H4 (cell line): ENCODE measurements around the gene DGKH.

- RAMPAGE, long total RNA = no peak
These were observed 50.7 kb downstream of the FOXO1 start for GRCh38 chr13:40615623-40616184.

DNA sequence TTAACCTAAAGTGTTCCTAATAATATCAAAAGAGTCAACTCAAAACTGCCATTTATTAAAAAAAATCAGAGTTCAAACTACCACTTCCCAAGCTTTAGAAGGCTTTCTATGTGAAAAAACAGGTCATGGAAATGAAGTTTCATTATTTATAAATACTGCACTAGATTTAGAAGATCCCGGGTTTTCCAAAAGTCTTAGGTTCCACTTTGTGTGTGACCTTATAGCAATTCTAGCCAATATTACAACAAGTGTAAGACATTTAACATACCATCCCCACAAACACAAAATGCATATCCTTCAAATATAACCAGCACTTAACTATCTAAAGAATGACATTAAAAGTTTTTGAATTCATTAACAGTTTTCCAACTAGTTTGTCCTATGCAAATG lies 4.2 kb downstream of the FOXO1 start:
- RAMPAGE, long total RNA = no peak

DNA sequence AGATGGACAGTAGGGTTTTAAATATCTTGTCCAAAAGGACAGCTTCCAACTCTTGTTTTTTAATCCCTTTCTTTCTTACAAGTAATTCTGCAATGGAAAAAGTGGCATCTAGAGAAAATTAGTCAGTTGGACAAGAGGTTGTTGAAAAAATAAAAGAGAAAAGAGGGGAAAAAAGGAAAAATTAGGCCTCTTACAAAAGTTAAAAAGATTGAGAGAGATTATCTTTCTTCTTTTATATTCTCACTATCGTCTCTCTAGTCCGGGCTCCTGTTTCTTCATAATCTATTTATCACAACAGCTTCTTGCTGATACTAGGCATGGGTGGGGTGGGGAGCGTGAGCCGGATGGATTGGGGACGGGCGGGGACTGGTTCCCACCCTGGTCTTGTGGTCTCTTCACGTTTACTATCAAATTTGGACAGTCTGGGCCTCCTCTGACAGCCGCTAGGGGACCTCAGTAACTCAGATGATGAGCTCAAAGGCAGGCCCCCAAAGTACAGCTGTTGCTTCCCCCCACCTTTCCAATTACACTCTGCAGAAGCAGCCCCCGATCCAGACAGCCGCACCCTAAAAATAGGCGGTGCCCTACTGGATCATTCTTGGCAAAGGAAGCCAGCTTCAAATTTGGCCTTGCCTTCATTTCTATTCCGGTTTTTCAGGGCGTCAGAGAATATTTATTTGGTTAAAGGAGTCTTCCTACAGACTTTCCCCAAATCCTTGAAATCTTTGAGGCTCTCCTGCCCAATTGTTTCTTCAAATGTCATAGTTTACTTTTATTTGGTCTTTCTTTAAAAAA lies 1.8 kb upstream of the FOXO1 start:
- RAMPAGE, long total RNA = no peak

DNA sequence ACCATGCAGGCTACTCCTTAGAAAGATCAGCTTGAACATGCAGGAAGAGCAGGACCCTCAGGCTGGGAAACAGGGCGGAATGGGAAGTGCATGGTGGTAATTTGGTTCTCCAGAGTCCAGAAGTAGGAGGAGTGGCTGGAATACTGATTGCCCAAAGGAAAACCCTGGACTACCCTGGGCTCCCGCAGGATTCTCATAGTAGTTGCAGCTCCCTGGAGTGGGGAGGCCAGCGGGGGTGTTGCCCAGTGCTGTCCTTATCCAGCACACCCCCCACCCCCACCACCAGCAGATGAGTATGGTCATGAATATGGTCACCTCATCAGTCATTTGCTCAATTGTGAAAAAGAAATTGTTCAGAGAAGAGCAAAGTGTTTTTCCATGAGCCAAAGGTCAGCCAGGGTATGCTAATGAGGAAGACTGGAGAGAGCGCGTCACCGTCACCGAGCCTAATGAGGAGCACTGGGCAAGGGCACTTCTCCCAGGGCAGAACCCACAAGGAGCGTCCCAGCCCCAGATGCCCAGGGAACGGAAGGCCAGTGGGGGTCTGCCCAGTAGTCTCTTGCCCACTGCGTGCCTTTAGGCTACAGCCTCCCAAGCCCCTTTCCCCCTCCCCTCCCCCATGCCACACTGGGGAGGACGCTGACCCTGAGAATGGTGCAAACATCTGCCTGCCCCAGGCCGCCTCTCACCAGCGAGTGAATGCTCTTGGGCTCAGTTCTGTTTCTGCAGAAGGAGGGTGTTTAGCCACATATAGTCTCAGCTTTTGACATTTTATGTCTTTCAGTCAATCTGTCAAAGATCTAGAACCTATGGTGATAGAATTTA lies 5.3 kb downstream of the SLC25A15 start:
- RAMPAGE, long total RNA = no peak

DNA sequence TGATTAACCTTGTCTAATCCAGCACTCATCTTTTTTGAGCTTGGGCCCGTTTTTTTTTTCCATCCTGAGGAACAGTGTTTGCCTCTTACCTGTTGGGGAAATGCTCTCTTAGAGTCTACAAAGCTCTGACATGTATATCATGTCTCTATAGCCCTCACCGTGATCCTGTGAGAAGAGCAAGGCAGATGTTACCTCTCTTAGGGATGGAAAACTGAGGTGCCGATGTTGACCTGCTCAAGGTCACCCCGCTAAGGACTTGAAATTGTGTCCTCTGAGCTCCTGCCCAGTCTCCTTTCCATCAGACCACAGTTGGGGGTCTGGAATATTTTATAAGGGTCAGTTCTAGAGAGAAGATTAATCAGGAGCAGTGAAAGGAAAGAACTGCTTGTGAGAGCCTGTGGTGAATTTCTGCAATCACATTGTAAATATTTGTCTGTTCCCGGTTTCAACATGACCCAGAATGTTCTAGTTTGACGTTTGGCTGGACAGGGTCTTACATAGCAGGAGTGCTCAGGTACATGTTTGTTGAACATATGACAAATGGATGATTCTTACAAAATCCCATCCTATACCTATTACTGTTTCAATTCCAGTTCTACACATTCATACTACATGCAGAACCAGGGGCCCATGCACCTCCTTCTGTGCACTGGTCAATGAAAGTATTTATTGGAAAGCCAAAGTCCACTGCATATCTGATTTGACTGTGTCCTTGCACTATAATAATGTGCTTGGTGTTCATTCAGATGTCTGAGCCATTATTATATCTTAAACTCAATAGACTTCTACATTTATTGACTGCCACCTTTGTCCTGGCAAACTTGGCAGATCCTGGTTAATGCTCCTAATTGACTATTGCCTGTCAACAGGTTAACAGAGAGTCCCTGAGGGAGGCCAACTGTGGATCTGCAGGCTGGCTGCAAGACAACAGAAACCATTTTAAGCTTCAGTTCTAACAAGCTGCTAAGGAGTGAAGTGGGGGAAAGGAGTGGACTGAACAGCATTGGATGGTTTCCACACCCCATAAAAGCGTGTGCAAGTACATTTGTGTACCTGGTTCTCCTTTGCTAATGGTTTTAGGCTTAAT lies 12.2 kb downstream of the SLC25A15 start:
- RAMPAGE, long total RNA = no peak

DNA sequence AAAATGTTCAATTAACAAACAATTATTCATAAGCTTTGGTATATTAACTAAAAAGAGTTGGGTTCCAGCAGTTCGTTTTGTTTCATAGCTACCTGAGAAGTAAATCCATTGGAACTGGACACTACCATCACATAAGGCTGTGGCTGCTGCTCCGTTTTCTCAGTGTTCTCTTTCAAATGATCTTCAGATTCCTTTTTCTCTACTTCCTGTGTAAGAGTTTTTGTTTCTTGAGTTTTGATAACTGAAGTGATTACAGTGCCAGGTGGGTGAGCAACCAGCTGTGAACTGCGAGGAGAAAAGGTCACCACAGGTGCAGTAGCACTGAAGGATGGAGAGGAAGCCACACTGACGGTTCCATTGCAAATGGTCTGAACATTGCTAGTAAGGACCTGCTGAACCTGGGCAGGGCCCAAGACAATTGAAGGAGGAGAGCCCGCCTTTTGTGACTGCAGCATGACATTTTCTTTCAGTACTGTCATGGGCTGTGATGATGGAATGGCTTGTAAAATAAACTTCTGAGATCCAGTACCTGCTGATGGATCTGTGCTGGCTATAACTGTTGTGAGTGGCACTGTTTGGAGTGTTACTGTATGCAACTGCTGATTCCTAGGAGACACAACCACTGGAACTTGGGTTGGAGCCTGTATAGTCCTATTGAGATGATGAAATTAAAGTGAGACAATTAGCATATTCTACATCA lies 85.6 kb downstream of the ELF1 start:
- RAMPAGE, long total RNA = no peak

DNA sequence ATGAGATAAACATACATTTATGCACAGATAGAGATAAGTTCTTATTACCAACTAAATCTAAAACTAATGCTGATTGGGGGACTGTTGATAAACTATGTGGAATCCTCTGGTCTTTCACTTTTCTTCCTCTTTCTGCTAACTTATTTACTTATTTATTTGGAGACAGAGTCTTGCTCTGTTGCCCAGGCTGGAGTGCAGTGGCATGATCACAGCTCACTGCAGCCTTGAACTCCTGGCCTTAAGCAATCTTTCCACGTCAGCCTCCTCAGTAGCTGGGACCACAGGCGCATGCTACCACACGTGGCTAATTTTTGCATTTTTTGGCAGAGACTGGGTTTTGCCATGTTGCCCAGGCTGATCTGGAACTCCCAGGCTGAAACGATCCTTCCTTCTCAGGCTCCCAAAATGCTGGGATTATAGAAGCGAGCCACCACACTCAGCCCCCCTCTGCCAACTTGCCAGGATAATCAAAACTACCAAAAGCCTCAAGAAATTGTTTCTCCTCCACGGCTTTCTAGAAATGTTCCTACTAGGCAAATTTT lies 77.5 kb downstream of the ELF1 start:
- RAMPAGE, long total RNA = no peak

- RAMPAGE, long total RNA = no peak
These were observed 2.4 kb upstream of the WBP4 start for GRCh38 chr13:41058733-41059510.

DNA sequence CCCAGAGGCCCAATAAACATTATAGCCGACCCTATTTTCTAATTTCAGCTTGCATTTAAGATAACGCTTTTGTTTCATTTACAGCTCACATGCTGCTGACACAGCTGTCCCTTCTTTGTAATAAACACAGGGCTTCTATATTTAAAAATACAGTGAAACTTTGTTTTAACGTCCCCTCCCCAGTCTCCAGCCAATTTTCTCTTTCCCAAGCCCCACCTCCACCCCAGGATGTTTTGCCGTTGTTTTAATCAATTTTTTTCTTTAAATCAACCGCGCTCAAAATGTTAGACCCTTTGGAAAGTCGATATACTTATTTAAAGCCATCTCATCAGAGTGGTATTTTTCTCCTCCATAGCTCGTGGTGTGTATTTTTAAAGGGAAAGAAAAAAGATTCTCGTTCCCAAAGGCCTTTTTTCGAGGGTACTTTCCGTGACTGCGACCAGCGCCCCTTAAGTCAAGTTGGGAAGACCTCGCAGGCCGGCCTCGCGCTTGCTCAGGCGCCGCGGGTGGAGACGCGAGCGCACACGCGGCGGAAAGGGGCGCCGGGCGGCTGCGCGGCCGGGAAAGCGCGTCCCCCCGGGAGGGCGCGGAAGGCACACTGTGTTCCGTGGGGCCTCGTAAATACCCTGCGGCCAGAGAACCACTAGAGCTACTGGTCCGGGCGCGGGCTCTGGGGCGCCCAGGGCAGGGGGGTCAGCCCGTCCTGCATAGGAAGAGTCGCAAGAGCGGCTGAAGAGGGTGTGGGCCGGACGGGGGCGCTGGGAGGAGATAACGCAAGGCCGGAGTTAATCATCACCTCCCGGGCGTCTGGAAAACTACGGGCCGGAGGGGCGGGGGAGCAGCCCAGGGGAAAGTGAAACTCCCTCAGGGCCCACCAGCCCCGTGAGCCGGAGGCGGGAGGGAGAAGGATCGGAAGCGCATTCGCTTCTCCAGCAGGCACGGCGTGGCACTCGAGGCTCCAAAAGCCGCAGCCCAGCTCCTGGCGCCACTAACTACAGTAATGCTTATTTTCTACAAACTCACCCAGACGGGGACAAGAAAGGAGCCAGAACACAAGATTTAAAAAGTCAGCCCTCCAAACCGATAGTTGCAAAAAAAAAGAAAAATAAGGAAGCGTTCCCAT lies 1.3 kb upstream of the WBP4 start:
- RAMPAGE, long total RNA = no peak

DNA sequence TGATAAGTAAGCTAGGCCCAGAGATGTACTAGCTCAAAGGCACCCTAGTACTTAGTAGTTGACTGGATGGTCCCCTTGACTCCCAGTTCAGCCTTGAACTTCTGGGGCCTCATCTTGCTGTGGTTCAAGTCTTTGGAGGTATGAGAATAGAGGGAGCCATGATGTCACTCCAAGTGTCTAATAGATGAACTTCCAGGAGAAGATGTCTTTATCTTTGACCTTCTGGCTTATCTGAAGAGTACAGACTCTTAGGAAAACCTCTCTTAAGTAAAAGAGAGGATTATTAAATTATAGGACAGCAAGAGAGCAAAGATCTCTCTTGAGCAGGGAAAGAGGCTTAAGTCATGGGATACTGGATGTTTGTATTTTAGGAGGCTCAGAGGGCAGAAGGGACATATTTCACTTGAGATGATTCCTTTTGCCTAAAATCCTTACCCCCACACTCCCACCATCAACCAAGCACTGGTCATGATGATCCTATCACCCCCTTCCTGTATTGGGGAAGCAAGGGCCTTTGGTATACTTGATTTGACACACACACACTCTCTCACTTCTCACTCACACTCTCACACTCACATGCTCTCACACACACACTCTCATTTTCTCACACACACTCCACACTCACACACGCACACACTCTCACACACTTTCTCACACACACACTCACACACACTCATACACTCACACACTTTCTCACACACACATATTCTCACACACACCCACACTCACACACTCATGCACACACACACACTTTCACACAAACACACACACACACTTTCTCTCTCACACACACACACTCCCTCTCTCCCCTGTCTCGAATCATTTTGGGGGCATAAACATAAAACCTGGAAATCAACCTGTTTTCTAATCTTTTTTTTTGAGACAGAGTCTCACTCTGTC lies 8.4 kb downstream of the RGCC start:
- RAMPAGE, long total RNA = no peak

DNA sequence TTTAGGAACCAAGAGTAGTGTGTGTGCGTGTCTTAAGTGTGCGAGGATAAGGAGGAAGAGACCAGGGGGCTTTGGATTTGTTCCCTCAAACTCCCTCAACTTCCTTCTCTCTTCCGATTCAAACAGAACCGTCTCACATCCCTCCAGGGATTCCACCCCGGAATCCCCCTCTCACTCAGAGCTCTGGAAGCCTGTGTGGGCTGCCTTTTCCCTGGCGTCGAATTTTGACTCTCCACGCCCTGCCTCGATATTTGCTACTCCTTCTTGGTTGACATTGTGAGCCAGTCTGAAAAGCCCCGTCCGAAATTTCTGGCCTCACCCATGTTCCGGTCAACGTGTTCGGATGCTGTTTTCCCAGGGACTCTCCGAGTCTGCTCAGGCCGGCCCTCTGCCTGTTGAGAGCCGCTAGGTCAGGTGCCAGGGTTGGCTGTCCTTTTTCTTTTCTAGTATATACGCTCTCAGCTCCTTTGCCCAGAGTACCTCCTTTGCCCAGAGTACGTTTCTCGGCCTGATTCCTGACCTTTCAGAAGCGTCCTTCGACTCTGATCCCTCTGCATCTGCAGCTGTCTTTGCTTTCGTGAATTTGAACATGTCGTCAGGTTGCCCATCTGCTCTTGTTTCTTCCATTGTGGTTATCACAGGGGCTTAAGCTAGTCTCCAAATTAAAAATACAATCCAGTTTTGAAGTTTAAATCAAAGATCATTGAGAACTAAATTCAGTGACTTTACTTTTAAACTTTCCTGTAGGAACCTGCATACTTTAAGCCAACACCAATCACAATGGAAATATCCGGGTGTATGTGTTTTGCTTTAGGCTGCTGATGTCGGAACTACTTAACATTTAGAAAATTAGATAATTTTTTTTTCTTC lies 6.7 kb upstream of the DGKH start:
- RAMPAGE, long total RNA = no peak

GRCh38 chr13:42048336-42049367 lies at the start of gene DGKH:
TSS of gene DGKH (plus strand) at chr13:42048648.
- RAMPAGE, long total RNA = no peak

- RAMPAGE, long total RNA = no peak
These were observed 21.0 kb upstream of the TNFSF11 start for GRCh38 chr13:42552898-42553417.

- RAMPAGE, long total RNA = no peak
These were observed 20.3 kb upstream of the TNFSF11 start for GRCh38 chr13:42553653-42554009.

GRCh38 chr13:42575749-42576507 lies 2.0 kb downstream of the TNFSF11 start:
- RAMPAGE, long total RNA = no peak

DNA sequence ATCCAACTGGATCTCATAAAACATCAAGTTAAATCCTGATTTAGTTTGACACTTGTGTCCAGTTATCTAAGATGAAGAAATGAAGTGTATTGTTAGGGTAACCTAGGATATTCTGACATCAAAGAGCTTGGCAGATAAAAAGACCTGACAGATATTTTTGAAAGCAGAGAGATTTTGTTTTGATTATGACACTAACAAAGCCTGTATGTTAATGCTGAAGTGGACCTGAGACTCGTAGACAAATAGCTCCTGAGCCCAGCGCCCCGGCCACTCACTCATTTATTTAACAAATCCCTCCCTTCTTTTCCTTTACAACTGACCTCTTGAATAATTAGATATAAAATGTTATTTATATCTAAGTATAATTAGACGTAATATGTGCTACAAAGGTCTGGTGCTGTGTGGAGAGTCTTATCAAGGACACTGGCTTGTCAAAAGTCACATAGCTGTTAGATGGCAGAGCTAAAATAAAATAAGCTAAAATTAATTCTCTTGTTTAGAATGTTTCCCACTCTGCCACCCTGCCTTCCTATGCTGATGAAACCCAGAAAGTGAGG lies 73.1 kb upstream of the FAM216B start:
- RAMPAGE, long total RNA = no peak

DNA sequence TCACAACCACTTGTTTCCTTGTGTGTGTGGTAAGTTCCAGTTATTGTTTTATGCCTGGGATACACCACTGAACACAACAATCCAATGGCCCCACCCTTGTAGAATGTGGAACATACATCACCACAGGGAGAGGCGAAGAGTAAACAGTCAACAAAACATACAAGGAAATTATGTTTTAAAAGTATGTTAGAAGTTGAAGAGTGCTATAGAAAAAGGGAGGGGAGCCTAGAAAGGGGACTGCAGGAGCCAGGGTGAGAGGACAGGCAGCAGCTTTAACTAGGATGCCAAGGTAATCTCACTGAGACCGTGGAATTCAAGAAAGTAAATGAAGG lies 100.4 kb downstream of the EPSTI1 start:
- RAMPAGE, long total RNA = no peak

DNA sequence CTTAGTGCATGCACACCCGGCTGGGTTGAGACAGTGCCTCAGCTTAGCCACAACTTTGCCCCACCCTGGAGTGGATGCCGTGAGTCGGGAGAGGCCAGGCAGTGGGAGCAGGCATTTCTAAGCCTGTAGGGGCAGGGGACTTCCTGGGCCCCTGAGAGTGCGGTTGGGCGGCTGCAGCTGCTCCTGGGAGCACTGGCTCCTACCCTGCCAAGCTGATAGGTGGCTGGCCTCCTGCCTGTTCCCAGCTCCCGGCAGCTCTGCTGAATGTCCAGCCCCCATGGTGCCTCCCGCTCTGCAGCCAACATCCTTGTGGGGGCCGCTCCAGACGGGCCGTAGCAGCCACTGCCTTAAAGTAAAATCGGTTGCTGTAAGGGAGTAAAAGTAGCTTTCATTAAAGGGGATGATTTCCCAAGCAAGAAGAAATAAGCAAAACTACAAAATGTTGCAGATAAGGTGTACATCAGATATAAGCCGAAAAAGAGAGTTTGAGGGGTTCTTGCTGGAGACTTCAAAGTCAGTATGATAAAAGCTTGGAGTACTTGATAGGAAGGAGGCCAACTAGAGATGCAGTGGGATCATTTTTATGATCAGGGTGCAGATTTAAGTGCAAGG lies 13.5 kb downstream of the DNAJC15 start:
- RAMPAGE, long total RNA = no peak

- RAMPAGE, long total RNA = no peak
These were observed 21.9 kb downstream of the DNAJC15 start for GRCh38 chr13:43045288-43045635.

DNA sequence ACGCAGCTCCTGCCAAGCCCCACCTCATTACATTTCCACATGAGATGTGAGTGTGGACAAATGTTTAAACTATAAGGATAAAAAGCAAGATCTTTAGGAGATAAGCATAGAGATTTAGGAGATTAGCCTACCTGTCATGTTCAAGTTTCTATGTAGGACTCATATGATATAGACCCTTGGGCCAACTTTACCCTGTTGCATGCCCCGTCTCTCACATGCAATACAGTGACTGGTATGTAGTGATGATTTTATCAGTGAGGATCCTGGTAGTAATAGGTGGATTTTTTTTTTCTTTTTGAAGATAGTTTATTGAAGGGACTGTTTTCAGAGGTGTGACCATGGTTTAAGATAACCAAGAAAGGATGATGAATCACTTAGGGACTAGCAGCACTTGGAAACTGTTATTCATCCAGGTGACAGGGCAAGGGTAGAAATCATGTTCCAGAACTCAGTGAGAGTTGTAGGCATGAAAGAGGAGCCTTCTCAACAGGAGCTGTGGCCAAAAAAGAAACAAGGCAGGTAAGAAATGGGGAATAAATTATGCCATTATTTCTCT lies 38.5 kb downstream of the DNAJC15 start:
- RAMPAGE, long total RNA = no peak